PC-3 (cell line): Measurements from ENCODE around the gene ADK.

- RAMPAGE, long total RNA = no peak
Measured at GRCh38 chr10:73991800-73992113, 6.2 kb upstream of the VCL start.

DNA sequence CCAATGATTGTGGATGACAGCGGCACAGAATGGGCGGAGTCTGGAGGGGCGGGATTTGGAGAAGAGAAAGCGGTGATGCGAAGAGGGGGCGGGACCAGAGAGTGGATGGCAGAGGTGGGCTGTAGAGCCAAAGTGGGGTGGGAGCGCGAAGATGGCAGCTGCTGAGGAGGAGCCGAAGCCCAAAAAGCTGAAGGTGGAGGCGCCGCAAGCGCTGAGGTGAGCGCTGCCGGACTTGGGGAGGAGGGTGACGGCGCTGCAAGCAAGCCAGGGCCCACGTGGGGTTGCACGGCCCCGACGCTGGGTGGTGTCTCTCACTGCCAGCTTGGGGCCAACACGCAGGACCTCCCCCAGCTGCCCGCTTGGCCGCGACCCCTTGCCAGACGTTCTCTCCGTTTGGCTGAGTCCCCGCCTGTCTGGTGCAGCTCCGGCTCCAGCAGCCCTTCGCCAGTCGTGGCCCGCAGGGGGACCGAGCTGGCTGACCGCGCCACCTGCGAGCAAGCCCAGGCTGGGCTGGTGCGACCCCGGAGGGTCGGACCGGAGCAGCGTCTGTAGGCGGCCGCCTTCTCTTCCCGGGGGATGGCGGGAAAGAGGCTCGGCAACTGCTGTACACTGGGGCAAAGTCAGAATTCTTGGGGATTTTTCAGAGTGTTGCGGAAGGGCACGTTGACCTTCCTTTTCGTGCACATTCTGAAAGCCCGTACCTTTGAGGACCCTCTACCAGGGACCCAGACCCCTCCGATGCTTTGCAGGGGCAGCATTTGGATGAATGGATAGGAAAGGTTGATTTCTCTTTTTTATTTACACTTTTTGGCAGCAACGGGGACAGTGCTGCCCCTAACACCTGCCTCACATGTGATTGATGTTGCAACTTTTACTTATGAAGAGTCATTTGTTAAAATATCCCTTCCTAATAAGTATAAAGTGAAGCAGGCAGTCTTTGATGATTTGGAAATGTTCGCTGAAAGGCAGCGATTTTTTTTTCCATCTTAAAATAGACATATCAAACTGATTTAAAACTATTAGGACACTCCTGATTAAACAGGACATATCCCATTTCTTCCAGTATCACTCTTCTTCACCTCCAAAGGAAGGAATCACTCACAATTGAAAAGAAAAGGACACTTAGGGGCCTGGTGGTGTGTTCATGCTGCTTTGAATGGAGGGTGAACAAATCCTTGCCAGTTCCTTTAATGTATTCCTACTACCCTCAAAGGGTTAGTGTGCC is at the start of gene ADK:
ADK (plus strand) TSS at position 94 of the 1,225 bp plus-strand sequence.
- RAMPAGE, long total RNA = start-site peak on the plus strand centred at position 99 of the sequence, 83 bp wide, 55 and 38 reads in 2 replicates

- RAMPAGE, long total RNA = no peak
Measured at GRCh38 chr10:74672903-74673283, 153.5 kb upstream of the KAT6B start.

- RAMPAGE, long total RNA = no peak
Measured at GRCh38 chr10:74886621-74887188, 60.3 kb downstream of the KAT6B start.

- RAMPAGE, long total RNA = no peak
Measured at GRCh38 chr10:75338376-75338764, 63.2 kb downstream of the ZNF503 start.

DNA sequence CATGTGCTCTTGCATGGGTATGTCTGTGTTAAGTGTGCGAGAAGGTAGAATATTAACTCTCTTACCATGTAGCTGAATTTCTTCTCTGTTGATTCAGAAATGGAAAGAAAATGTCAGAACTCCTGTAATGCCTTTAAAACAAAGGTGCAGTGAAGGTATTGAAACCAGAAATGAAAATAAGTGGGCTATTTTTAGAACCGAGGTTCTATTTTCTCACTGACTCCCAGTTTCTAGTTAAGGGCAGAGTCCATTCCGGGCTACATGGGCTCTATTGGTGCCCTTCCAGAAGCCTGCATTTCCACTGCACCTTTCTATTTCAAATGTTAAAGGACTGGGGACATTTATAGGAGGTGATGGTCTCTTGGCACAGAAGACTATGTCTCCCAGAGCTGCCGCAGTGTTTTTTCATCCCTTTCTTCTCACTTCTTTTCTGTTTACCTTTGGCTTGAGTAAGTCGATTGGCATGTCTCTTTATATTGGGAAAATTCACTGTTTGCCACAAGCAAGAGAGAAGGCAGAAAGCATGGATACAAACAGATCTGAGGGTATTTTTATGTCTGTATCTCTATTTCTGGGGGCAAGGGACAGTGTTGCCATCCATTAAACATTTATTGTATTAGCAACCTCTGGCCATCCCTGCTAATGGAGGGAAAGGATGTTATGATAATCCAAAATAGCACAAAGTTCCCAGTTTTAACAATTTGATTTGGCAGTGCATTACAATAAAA is 175.0 kb downstream of the LRMDA start:
- RAMPAGE, long total RNA = no peak

- RAMPAGE, long total RNA = no peak
Measured at GRCh38 chr10:75623272-75623908, 192.0 kb downstream of the LRMDA start.

- RAMPAGE, long total RNA = no peak
Measured at GRCh38 chr10:75755001-75755979, 323.9 kb downstream of the LRMDA start.

DNA sequence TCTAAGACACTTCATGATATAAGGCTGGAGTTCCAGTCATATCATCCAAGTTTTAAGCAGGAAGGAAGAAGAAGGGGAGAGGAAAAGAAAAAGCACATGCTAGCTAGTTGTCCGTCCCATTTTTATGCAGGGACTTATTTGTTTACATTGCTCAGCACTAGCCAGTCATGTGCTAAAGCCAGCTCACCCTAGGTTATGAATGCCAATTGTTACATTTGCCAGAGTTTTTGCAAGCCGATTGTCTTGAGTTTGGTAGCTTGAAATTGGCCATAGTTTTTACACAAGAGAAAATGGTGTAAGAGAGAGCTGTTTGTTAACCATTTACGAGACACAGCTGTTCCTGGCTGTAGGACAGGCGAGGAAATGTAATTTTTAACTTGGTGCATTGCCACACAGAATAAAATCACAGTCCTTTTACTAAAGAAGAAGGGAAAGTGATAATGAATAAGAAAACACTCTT is 357.0 kb downstream of the LRMDA start:
- RAMPAGE, long total RNA = no peak

DNA sequence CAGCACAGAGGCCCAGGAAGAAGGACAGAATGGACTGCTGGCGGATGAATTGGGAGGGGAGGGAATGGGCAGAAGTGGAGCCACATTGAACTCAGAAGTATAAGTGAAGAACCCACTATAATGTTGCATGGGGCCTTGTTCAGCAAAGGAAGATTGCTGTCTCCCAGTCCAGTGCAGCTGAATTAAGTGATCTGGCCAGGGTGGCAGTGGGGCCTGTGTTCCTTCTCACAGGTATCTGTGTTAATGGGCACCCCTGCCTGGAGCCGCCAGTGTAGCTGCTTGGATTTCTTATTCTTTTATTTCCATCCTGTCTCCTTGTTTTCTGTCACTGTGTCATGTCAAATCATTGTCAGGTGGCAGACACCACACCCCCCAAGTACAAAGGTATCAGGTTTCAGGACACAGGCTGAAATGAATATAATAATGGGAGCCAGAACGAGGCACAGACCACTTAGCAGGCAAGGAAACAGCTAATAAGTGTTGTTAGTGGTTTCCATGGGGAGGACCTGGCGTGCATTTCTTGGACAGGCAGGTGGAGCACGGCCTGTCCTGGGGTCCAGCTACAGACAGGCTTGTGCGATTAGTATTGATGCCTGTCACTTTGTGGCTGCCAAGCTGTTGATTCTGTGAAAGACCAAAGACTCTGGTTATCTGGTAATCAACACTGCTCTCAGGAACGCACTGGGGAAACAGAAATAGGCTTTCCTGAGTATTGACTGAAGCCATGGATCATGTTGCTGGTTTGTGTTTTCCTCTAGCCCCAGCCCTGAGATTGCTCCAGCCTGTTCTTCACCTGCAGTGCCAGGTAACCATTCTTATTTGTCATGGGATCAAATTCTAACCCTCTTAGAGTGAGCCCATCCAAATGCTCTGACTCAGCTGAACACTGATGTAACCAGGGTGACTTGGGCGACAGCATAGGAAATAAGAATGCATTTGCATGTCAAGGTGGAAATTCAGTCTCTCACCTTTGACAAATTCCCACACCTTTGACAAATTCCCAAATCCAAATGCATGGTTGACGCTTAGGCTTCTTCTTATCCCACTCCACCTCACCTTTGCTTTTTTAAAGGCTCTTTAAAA is 1001.9 kb downstream of the LRMDA start:
- RAMPAGE, long total RNA = no peak

GRCh38 chr10:76443970-76445043 is 1012.9 kb downstream of the LRMDA start:
- RAMPAGE, long total RNA = no peak

GRCh38 chr10:77422674-77423286 is 214.8 kb downstream of the KCNMA1 start:
- RAMPAGE, long total RNA = no peak

DNA sequence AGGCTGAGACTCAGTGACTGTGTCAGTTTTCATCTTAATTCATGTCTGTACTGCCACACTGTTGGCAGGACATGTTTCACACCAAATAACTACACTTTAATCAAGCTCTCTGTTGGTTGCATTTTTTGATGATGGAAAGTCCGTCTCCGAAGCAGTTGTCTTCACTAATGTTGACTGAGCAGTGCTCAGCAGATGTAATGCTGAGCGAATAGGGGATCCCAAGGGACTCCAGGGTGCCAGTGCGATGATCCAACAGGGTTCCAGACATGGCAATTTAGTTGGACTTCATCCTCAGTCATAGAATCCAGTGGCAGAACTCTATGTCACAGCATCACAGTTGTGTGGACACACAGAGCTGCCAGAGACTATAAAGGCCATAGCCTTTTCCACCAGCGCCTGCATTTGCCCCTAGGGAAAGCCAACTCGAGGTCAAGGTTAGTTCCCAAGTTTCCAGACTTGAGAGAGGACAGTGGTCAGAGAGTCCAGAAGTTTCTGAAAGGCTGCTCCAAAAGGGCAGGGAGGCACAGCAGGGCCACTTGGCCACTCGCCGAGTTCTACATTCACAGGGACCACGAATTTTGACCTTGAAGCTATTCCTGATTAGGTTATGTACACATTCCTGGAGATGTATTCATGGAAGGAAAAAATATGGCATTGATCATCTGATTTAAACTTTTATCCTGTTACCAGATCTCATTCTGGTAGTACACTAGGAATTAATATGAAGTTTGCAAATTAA is 170.2 kb downstream of the KCNMA1 start:
- RAMPAGE, long total RNA = no peak

- RAMPAGE, long total RNA = no peak
Measured at GRCh38 chr10:77501221-77501489, 136.5 kb downstream of the KCNMA1 start.

DNA sequence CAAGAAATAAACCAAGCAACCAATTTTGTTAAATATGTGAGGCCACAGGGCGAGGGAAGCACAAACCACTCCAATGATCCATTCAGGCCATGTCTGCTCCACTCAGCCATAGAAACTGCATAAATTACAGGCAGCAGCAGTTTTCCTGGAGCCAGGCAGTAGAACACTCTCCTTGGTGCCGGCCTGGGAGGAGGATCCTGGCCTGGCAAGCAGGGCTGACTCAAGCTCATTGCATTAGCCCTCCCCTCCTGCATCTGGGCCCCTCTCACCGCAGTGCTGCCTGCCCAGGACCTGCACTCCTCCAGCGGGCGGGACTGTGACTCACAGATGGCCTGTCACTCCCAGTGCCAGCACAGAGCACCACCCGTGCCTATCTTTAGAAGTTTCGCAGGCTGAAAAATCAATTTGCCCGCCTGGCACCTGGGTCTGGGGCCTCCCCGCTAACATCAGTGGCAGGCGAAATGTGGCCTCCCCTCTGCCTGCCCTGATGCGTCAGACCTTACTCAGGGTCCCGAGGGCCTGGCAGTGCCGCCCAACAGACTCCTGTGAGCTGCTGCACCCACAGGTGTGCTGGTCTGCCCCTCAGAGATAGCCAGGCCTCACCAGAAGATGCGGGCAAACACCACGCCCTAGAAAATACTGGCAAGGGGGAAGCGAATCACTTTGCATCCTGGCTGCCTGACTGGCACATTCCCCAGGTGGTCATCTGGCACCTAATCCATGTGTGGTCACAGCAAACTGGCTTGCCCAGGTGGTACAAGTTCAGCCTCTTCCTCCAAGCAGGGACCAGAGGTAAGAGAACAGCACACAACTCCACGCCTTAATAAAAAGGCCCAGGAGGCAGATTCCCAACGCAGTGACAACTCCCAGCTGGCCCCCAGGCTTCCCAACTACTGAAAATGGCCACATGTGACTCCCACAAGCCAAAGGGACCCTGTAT is 123.7 kb downstream of the KCNMA1 start:
- RAMPAGE, long total RNA = no peak

GRCh38 chr10:77713963-77714539 is 76.4 kb upstream of the KCNMA1 start:
- RAMPAGE, long total RNA = no peak

- RAMPAGE, long total RNA = no peak
Measured at GRCh38 chr10:77838437-77839322, 87.9 kb downstream of the DLG5 start.

DNA sequence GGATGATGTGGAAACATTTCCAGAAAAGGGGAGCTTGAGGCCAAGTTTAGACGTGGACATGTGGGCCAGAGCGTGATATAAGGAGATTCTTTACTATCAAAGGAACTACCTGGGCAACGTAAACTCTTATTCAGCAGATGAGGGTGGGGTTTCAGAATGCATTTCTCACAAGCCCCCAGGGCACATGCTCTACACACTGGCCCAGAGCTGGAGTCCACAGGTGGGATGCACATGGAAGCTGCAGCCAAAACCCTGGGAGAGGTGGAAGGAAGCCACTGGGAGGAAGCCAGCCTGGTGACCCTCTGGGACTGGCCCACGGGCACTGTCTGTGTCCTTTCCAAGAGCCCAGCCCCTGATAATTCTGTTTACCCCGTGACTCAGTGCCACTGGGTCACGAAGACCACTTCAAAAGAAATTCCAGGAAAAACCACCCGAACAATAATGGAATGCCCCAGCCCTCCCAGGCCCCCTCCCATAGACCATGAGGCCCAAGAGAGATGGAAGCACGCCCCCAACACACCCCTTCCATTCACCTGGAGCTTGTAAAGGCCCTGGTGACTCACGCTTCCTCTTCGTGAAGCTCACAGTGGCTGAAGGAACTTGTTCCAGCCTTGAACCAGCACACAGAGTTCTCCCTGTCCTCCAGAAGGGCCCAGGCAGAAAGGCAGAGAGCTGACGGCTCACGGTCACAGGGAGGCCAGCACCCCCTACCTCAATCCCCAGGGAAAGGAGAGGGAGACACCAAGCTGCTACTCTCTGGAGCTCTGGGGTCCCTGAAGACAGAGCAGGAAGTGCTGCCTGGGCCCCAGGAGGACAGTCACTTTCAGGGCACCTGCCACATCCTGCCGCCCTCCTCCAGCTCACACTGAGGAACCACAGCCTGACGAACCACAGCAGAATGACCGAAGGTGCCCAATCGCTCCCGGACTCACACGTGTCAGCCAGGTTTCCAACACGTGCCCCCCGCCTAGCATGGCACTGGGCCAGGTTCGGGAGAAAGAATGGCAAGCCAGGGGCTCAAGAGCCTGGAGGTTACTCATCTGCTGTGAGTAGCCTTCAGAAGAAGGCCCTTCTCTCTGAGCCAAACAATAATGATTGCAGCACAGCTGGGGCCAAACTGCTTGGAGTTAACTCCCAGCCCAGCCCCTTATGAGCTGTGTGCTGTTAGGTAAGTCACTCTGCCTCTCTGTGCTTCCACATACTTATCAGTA is 53.0 kb downstream of the DLG5 start:
- RAMPAGE, long total RNA = no peak

DNA sequence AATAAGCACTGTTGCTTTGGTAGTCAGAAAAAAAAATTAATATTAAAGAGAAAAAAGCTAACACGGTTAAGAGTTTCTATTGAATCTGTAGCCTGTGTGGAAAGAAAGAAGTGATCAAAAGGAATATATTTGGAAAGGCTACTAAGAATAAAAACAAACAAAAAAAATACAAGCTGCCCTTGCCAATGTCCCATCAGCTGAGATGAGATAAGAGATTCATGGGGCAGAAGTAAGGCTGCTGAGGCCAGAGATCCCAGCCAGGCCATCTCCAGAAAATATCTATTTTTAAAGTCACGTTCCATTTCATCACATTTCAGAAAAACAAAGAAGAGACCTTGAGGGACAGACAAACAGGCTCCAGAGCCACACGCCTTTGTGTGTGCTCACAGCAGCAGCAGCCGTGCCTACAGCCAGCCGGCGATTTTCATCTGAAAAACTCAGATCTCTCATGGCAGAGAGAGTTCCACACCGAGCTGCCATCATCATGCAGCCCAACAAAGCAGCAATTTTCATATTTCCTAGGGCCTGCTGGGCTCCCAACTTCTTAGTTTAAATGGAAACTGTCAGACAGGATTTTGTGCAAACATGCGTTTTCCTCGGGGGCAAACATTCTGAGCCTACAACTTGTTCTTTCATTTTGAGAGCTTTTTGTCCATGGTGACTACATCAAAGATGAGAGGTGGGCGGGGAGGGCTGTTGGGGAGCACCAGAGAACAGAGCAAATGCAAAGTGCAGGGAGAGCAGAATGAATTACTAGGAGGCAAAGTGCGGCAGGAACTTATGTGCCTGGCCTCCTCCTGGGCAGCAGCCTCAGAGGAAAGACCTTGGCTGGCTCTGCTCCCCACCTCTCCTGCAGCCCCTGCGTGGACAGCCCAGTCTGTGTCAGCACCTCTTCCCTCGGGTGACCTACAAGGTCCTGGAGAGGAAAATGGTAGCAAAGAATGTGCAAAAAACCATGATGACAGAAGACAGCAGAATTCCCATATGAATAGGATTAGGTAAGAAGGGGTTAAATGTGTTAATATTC is 38.8 kb downstream of the DLG5 start:
- RAMPAGE, long total RNA = no peak

DNA sequence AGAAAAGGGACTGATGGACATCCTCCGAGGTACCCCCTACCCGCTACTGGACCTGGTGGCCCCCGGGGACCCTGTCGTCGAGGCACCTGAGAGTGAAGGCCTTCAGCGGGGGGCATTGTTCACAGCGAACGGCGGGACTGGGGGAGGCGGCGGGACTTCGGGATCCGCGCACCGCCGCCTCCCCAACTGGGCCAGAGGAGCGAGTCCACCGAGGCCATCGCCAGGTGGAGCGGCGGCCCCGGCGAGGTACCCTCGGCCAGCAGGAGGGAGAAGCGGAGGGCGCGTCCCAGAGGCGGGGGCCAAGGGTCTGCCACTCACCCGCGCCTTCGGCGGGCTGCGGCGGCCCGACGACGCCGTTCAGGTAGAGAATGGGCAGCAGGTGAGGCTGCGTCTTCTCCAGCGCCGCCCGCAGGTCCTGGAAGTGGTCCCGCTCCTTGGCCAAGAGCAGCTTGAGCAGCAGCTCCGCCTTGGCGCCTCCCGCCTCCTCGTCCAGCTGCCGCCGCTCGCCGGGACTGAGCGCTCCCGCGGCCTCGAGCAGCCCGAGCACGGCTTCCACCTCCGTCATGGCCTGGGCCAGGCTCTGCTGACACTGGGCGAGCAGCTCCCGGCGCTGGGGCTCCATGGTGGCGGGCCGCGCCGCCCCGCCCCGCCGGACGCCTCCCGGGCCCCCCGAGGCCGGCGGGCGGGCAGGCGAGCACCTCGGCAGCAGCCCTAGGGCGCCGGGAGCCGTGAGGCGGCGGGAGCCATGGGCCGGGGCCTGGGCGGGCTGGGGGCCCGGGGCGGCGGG is 463 bp downstream of the DLG5 start:
- RAMPAGE, long total RNA = no peak